Panc1 (cell line): ENCODE data around the gene H1-7.

DNA sequence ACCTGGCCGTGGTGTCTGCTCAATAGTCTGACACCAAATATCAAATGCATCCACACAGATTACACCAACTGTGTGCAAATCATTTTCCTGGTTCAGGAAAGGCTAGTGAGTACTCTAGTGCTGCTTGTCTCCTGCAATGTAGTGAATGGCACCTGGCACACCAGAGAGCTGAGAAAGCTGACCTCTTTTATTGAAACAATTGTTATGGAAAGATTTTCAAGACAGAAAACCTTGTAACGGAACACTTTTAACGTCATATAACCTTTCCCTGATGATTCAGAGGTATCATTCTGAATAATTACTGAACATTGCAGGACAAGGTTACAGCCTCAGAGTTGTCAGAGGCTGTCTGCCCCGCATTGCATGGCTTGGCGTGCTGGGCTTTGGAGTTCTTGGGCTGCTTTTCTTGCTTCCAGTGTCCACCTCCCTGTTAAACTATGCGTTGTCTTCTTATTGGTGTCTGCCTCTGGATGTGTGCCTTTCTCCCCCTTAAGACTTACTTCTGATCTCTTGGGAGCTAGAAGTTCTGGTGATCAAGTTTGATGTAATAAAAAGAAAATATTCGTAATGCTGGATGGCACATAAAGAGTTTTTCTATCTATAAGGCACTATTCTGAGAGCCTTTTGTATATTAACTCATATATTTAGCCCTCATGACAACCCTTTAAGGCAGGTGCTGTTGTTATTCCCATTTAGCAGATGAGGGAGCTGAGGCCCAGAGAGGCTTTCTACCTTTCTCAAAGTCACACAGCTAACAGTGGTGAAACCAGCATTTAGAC, 40.8 kb upstream of the HDAC7 start:
- RRBS, 2 experiments: no CpG with 5 or more reads among the region's 7 CpGs

GRCh38 chr12:47882271-47882504, 22.6 kb downstream of the VDR start:
- RRBS, 2 experiments: no CpG with 5 or more reads among the region's 3 CpGs

DNA sequence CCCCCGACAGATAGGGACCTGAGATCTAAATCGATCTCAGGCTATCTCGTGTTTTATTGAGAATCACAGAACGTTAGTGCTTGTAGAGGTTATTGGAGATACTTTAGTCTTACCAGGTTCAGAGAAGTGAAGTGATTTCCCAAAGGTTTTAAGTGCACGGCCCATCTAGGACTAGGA, 473 bp upstream of the SENP1 start:
- RRBS, 2 experiments: no CpG with 5 or more reads among the region's 5 CpGs

- RRBS, 2 experiments: no CpG with 5 or more reads among the region's 4 CpGs
Measured at GRCh38 chr12:48125794-48126423, 6.7 kb downstream of the PFKM start.

DNA sequence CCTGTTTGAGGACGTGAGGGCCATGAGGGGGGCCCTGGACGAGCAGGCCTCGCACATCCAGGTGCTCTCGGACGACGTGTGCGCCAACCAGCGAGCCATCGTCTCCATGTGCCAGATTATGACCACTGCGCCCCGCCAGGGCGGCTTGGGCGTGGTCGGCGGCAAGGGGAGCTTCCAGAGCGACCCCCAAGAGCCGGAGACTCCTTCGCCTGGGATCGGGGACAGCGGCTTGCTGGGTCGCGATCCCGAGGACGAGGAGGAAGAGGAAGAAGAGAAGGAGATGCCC, 780 bp downstream of the CCDC184 start:
- RRBS, 2 experiments: no CpG with 5 or more reads among the region's 24 CpGs

GRCh38 chr12:48197413-48198425, 5.4 kb downstream of the OR10AD1 start:
- RRBS, 2 experiments: no CpG with 5 or more reads among the region's 42 CpGs

DNA sequence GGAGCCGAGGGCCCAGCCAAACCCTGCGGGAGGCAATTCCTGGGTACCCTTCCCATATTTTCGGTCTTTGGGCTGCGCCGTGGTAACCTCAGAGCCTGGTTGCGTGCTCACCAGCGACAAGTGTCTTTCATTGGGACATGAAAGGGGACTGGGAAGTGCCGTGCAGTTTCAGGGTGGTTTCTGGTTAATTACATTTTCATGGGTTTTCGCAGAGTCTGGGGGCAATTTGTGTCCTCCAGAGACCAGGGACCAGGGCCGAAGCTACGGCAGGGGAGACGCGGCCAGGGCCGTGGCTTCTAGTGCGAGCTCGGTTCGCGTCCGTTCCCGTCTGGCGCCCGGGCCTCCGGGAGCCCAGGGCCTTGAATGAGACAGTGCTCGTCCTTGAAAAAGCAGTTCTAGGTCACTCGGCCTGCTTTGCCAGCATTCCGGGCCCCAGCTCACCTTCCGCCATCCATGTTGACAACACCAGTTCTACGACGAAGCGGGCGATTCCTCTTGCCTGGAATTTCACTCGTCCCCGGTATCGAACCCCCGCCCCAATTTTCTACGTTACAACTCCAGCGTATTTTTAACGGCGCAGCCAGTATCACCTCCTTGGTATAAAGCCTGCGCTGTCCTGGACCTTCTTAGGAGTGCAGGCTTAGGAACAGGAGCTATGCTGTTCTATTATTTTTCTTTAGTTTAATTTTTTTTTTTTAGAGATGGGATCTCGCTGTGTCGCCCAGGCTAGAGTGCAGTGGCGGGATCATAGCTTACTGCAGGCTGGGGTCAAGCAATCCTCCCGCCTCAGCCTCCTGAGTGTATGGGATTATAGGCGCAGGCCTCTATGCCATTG, 4.4 kb downstream of the OR10AD1 start:
- RRBS, 2 experiments: 5 to 12% methylated on average over 8 of the region's 45 CpGs

DNA sequence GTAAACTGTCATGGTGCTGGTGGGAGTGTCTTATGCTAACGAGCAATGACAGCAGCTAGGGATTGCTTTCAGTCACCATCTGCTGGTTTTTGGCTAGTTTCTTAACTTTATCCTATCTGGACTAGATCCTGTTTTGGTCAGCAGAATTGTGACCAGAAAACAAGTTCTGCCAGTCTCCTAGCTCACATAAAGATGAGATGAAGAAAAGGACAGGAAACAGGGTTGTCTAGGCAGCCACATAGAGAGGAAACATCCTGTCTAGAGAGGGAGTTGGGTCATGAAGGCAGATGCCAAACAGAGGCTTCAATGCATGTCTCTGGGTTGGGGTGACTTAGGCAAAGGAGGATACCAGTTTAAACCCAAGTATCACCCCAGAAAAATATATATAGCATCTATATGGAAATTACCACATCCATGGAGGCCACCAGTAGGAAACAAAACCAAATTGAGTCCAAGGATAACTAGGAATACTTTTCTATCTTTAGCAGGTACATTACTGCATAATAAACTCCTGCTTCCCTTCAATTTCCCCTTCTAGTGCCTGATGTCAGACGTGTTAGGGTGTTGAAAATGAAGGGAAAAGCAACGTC, 42.4 kb upstream of the H1-7 start:
- RRBS, 2 experiments: no CpG with 5 or more reads among the region's 3 CpGs

GRCh38 chr12:48328813-48328980, at the start of gene H1-7:
H1-7 (plus strand) TSS chr12:48328980.
- RRBS, 2 experiments: no CpG with 5 or more reads among the region's 2 CpGs

- RRBS, 2 experiments: no CpG with 5 or more reads among the region's 1 CpG
Measured at GRCh38 chr12:48691964-48692293, 9.9 kb upstream of the KANSL2 start.

- RRBS, 2 experiments: no CpG with 5 or more reads among the region's 7 CpGs
Measured at GRCh38 chr12:48829390-48829621, 11.0 kb downstream of the CACNB3 start.

DNA sequence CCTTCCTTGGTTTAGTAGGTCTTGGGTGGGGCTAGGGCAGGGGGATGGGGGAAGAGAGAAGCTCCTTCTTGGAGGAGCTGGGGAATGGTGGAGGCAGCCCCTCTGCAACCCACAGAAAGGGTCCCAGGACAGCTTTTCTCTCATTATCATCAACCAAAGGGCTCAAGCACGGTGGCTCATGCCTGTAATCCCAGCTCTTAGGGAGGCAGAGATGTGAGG, 4.7 kb upstream of the DDX23 start:
- RRBS, 2 experiments: no CpG with 5 or more reads among the region's 1 CpG

DNA sequence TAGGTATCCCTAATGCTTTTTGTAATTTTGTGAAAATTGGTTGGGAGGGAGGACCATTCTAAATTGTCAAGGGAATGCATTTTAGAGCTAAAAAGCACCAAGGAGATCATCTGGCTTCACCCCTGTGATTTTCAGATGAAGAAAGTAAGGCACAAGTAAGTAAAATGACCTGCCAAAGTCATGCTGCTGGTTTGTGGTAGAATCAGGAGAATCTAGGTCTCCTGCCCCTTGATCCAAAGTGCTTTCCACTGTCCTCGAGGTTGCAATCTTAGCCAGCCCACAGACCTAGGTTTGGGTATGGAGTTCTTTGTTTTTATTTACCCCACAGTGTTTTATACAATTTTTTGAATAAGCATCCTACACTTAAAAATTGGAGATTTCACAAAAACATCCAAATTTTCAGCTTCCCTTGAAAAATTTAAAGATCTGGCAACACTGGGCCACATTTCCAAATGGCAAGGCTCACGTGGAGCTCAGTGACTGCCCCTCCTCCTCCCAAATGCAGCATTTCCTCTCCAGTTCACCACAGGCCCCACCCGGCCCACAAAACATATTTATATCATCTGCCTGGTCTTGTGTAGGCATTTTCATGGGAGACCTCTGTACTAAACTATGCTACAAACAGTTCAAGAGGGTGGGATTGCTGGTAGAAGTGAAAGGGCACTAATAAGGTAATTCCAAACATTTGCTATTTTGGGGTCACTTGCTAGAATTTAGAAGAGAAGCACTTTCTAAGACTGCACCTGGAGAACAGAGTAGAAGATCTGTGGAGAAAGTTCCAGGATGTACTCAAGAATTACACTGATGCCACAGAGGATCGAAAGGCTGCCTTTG, 7.5 kb downstream of the FKBP11 start:
- RRBS, 2 experiments: no CpG with 5 or more reads among the region's 4 CpGs

- RRBS, 2 experiments: no CpG with 5 or more reads among the region's 5 CpGs
Measured at GRCh38 chr12:49057696-49058524, 2.7 kb downstream of the KMT2D start.

DNA sequence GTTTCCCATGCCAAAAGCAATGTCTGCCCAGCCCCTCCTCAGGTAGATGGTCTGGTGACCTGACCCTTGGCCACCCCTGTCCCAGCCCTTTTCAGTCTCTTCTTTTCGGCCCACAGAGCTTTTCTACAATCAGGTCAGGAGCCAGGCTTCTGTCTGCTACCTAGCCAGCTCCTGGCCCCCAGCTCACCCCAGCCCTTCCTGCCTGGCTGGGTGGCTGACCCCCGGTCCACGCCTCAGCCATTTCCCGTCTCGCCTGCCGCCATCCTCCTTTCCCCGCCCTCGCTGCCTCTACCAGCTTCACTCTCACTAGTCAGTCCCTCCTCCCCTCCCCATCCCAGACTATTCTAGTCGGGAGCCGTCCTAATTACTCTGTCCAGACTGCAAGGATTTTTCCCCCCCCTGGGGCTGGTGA, 918 bp downstream of the DHH start:
- RRBS, 2 experiments: no CpG with 5 or more reads among the region's 10 CpGs

GRCh38 chr12:49105434-49105940, 5.2 kb downstream of the LMBR1L start:
- RRBS, 2 experiments: 94% methylated on average over 4 of the region's 7 CpGs; no CpG with 5 or more reads in 1 of the 2 experiments

GRCh38 chr12:49130561-49131199, 515 bp downstream of the TUBA1B start:
- RRBS, 2 experiments: under 1 to 4% methylated on average over 12 of the region's 54 CpGs

DNA sequence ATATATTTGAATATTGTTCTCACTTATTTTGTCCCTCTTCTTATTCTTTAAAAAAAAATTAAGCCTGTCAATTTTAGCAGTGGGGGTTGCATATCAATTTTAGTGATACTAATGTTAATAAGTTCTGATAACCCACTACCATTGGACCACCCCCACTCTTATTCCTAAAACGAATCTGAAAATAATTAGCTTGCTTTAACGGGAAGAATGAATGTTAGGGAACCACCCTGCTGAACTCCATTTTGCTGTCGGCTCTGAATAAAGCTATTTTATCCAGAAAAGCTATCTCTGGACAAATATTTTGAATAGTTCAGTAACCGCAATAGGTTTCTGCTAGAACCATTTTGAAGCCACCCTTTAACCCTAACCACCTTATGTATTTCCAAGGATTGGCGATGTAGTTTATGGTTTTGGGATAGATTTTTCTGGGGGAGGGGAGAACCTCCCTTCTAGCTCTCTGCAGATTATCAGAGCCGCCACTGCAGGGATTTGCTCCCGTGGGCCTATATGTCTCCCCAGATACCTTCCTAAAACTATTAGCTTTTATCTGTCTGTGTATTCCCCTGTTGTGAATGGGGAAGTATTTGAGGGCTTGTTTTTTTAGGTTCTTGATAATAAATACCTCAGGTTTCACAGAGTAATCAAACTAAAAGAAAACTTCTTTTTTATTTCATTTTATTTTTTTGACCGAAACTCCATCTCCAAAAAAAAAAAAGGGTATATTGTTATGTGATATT, 1.8 kb upstream of the TUBA1B start:
- RRBS, 2 experiments: no CpG with 5 or more reads among the region's 8 CpGs

DNA sequence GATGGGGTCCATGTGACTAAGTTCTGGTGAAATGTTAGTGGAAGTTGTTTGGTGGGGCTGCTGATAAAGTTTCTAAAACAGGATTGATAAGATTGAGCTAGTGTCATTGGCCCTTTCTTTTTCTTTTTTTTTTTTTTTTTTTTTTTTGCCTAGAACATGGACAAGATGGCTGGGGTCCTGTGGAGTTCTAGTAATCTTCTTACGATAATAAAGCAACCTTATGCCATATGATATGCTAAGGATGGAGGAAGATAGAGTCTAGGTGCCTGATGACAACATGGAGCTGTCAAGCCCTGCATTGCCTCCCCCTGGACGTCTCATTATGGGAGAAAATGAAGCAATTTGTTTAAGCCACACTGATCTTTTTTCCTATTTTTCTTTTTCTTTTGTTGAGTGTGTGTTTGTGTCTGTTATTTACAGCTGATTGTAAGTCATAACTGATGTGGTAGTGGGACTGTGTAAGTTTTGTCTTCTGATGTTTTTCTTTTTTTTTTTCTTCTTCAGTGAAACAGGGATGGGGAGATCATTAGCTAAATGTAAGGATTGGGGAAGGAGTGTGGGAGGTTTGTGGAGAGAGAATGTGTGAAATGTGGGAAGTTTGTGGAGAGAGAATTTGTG, 16.4 kb upstream of the TUBA1B start:
- RRBS, 2 experiments: no CpG with 5 or more reads among the region's 2 CpGs

DNA sequence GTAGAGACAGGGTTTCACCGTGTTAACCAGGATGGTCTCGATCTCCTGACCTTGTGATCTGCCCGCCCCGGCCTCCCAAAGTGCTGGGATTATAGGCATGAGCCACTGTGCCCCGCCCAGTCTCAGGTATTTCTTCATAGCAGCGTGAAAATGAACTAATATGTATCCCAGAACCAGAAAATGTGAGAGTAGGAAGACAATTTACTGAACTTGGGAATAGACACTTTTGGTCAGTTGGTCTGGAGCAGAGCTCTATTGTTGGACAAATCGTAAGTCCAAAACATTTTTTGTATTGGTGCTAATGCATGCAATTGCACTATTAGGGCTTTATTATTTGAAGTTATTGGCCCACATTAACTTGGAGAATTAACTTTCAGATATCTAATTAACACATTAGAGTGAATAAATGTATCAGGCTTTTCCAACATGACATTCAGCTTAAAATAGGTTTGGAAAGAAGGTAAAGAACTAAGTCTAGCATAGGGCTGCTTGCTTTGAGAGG, 5.3 kb downstream of the TUBA1A start:
- RRBS, 2 experiments: no CpG with 5 or more reads among the region's 7 CpGs